ENCODE data around the gene SLC30A10.

- RRBS = no CpG with 5 or more reads among the region's 2 CpGs
Observed at GRCh38 chr1:219741303-219741715, 128.4 kb upstream of the ZC3H11B start.

DNA sequence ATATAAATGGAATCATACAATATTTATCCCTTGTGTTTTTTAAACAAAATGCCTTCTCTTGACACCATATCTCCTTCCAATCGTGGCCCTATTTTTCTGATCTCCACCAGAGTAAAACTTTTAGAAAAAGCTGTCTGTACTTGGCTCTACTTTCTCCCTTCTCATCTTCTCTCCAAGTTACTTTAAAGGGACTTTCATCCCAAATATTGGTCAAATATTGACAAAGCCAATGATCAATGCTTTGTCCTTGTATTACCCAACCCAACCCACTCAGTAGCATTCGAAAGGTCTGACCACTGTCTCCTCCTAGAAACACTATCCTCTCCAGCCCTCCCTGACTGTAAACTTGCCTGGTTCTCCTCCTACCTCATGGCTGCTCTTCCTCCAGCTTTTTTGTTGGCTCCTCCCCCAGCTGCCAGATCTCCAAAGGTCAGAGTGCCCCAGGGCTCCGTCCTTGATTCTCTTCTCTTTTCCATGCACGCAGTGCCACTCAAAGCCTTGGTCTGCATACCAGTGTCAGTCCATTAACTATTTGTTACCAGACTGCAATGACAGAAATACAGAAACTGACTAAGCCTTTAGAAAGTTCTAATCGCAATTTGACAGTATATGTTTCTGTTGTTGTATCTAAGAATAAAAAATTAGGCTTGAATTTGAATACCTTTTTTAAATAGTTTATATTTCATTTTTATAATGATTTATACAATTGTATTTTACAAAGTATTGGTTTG lies 44.4 kb downstream of the SLC30A10 start:
- RRBS = no CpG with 5 or more reads among the region's 5 CpGs

- RRBS = under 1% methylated on average over 20 of the region's 59 CpGs
Observed at GRCh38 chr1:219928383-219929233, at the start of gene SLC30A10. TSS of gene SLC30A10 (minus strand) at chr1:219928557.

DNA sequence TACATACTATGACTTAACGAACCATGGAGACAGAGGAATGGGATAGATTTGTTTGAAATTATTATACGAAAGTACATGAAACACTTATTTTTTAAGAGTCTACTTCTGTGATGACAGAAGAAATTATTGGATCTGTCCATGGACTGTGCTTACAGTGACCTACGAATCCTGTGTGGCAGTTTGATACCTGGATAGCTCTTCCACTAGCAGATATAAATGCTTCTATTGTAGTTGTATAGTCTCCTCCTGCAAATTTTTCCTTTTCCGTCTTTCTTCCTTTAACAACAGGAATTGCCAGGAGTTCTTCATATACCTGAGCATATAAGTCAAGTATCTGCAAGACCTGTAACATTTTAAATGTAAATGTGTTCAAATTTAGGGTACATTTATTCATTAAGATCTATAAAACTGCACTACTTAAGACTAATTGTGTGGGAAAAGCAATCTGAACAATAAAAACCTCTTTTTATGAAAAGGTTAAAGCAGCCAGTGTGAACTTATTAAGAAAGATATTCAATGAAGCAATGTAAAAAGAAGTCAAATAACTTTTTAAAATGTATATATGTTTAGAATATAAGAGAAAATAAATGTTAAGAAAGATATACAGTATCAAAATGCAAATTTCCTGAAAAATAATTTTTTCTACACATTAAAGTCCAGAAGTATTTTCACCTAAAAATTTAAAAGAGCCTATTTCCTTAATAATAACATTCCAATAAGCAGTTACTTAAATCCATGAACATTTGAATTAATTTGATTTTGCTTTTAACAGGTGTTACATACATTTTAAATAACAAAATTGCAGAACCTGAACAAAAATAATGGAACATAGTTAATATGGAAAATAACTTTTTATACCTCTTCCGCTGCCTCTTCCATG lies 51.8 kb upstream of the SLC30A10 start:
- RRBS = no CpG with 5 or more reads among the region's 5 CpGs

GRCh38 chr1:220017081-220017450 lies 29.2 kb downstream of the EPRS1 start:
- RRBS = no CpG with 5 or more reads among the region's 4 CpGs

DNA sequence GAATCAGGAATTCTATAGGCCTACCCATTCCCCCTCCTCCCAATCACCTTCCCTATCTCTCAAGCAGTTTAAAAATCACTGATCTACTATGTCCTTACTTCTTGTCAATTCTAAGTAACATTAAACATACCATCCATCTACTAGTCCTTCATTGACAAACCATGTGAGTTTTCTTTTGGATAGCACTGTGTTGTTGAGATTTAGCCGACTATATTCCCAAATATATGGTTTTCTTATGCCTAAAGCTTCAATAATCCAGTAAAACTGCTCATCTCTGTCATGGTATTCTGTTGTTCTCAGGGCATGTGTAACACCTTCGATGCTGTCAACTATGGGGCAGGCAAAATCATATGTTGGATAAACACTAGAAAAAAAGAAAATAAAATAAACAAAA lies 26.4 kb downstream of the EPRS1 start:
- RRBS = no CpG with 5 or more reads among the region's 2 CpGs

DNA sequence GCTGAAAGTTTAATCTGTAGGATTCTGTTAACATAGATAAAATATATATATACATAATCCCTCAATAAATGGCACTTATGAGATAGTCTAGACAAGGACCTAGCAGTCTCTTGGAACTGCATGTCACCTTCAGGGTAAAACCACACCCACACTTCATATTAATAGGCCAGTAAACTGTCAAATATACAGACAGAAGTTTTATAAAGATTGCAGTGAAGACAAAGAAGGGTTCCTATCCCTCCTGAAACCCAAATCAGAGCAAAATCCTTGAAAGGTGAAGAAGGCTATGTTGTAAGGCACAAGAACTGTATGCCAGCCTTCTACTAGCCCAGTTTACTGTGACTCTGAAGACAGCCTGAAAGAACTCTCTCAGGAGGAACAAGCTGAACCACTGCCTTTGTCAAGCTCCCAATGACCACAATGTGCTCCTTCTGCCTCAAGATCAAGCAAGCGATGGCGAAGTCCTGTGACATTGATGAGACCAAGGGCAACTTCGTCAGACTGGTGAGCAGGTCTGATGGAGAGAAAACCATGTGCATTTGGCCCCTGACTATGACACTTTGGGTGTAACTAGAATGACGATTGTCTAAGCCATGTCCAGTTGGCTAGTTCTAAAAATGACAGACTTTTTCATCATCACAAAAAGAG lies 60.9 kb downstream of the MARK1 start:
- RRBS = no CpG with 5 or more reads among the region's 4 CpGs

- RRBS = no CpG with 5 or more reads among the region's 11 CpGs
Observed at GRCh38 chr1:220706357-220706938, 16.3 kb downstream of the C1orf115 start.

- RRBS = no CpG with 5 or more reads among the region's 3 CpGs
Observed at GRCh38 chr1:220779740-220780360, 6.9 kb upstream of the MTARC1 start.

DNA sequence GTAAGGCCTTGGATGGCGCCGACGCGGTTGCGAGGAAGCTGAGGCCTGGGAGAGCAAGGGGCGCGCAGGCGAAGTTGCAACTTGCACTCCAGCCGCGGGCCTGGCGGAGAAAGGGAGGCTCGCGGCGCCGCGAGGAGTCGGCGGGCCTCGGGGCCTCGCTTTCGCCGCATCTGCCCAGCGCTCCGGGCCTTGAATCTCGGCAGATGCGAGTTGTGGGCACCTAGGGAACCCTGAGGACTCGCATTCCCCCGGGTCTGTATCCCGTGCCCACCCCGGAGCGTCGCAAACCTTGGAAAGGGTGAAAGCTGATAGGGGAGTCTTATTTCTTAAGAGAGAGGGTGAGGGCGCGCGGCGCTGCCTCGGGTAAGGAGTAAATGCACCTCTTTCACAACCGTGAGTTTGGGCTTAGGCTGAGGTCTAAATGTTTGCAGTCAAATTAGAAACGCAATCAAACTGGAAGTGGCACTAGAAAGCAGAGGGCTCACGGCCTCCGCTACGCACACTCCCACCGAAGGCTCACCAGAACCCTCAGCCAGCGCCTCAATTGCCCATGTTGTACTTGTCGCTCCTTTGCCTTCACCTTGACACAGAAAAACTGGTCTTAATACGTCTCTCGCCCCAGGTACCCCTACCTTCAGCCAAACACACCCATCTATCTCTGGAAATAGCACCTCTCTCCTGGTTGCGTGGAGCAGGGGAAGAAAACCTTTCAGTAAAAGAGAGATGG lies 1.9 kb upstream of the HLX start:
- RRBS = 12% methylated on average over 5 of the region's 48 CpGs

- RRBS = no CpG with 5 or more reads among the region's 5 CpGs
Observed at GRCh38 chr1:221213000-221213463, 333.8 kb downstream of the HLX start.

DNA sequence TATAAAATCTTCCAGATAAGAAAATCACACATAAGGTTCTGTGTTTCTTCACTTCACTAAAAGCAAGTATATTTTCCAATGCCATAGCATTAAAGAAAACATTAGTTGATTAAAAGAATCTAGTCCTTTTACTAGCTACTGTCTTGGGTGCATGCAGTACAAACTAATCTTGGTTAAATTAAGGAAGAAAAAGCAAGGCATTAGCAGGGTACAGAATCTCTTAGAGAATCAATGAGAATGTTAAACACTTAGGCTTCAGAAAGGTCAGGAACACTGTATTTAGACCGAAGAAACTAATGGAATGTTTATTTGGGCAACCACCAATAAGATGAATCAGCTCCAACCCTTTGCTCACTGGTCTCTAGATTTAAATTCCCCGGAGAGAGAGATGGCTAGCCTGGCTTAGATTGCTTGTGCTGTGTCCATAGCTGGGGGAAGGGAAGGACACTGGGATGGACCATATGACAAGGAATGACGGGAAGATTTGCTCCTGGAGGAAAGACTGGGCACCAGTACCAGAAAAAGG lies 426.7 kb downstream of the DUSP10 start:
- RRBS = no CpG with 5 or more reads among the region's 3 CpGs

- RRBS = no CpG with 5 or more reads among the region's 1 CpG
Observed at GRCh38 chr1:221335071-221335662, 406.7 kb downstream of the DUSP10 start.

- RRBS = no CpG with 5 or more reads among the region's 4 CpGs
Observed at GRCh38 chr1:221543495-221543890, 198.4 kb downstream of the DUSP10 start.

DNA sequence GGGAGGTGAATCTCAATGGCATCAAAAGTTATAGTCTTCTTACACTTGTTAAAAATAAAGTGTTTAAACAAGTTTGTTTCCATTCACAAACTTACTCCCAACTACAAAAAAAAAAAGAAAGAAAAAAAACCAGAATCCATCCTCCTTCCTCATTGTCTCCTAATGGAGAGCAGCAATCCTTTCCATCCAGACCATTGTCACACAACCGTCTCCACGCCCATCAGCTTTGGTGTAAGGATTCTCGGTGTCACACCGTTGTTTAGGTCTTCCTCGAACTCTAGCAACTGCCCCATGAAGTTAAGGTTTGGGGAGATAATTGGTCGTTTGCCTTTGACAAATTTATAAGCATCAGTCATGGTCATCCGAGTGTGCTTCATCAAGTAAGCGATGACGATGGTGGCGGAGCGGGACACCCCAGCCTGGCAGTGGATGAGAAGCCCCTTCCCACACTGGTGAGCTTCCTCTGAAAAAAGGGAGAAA lies 39.6 kb downstream of the DUSP10 start:
- RRBS = no CpG with 5 or more reads among the region's 11 CpGs

DNA sequence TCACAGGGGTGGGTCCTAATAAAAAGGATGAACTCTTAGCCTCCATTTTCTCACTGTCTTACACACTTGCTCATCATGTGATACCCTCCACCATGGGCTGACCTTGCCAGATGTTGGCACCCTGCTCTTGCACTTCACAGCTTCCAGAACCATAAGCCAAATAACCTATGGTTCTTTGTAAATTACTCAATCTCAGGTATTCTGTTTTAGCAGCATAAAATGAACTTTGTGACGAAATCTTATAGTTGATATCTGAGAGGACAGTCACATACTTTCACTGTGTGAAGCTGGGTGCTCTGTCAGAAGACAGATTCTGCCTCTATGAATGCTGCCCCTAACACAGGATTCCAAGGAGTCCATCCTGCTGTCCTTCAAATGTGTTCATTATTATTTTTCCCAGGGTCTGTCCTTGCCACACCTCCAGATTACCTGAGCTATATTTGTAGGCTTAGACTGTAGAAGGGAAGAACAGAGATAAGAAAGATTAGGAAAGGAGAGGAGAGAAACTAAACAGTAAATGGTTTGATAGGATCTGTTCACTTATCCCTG lies 13.8 kb downstream of the DUSP10 start:
- RRBS = no CpG with 5 or more reads among the region's 1 CpG

GRCh38 chr1:221937611-221937996 lies 195.7 kb upstream of the DUSP10 start:
- RRBS = no CpG with 5 or more reads among the region's 5 CpGs

- RRBS = no CpG with 5 or more reads among the region's 4 CpGs
Observed at GRCh38 chr1:222455411-222455891, 92.5 kb downstream of the HHIPL2 start.

Measured in retinal pigment epithelial cell (primary cell).